Parietal lobe (tissue), 2 donors: ENCODE data around the gene CACNB4.

GRCh38 chr2:145037950-145038876 is 518.3 kb upstream of the ZEB2 start:
- RAMPAGE, long total RNA = no peak

DNA sequence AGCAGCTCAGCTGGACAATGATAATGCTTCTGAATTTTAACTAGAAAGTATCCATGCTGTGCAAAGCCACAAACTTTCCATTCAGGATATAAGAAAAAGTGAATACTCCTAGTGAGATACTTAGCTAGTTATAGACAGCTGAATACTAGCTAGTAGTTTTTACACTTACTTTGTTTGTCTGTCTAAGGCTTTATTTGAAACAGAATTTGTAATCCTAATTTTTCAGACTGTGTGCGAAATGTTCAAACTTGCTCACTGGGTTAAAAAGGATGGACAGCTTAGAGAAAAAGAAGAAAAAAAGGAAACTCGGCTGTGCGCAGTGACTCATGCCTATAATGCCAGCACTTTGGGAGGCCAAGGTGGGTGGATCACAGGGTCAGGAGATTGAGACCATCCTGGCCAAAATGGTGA is 987.1 kb upstream of the ACVR2A start:
- RAMPAGE, long total RNA = no peak

- RAMPAGE, long total RNA = no peak
Observed at GRCh38 chr2:147297688-147298386, 547.0 kb upstream of the ACVR2A start.

DNA sequence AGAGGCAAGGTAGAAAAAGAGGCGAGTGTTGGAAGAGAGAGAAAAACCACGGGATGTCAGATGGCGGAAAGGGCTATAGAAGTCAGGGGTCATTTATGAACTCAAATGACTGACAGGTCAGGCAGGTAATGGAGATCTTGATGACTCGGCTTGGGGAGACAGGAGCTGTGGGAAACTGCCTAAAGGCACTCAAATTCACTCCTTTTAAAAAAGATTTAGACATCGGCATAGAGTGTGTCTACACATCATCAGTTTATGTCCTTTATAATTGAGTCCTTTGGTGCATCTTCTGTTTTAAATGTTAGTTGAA is 197.4 kb upstream of the ACVR2A start:
- RAMPAGE, long total RNA = no peak

DNA sequence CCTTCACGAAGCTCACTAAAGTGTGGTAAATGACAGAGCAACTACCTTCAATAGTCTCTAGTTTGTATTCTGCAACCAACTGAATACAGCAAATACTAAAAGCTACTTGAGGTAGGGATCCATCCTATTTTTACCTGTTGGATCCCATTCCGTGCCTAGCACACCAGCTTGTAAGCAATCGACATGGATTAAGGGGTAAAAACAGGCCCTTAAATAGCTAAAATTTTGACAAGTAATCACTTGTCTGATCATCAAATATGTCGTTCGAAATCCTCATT is 1.5 kb upstream of the ACVR2A start:
- RAMPAGE, long total RNA = no peak

DNA sequence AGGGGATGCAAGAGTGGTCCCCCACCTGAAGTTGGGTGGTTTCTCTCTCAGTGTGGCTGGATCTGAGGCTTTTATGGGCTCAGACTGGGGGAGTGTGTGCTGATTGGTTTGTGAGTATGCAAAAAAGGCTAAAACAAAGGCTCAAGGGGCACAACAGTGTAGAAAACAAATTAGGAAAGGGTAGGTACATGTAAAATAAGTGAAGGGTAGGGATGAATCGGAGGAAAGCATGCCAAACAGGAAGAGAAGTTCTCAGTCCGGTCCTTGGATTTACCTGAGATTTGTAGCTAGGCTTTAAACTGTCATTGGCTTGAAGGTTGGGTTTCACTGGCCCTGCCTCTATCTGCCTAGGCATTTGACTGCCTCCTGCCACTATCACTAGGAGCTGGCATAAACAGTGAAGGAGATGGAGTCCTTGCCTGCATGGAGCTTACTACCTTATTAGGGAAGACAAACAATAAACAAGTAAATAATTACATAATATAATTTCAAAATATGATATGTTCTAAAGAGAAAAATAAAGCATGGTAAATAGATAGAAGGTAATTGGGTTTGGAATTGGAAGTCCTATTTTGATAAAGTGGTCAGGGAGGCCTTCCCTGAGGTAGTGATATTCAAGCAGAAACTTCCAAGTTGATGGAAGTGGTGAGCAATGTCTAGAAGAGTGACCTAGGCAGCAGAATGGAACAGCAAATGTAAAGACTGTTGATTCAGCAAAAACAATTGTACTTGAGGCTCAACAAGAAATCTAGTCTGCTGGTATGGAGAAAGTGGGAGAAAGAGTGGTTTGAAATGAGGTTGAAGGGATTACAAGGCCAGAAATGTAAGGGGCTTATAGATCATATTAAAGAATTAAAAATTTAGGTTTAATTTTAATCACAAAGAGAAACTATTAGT is 181.1 kb downstream of the MBD5 start:
- RAMPAGE, long total RNA = no peak

- RAMPAGE, long total RNA = no peak
Observed at GRCh38 chr2:148528188-148528566, 116.4 kb upstream of the EPC2 start.

DNA sequence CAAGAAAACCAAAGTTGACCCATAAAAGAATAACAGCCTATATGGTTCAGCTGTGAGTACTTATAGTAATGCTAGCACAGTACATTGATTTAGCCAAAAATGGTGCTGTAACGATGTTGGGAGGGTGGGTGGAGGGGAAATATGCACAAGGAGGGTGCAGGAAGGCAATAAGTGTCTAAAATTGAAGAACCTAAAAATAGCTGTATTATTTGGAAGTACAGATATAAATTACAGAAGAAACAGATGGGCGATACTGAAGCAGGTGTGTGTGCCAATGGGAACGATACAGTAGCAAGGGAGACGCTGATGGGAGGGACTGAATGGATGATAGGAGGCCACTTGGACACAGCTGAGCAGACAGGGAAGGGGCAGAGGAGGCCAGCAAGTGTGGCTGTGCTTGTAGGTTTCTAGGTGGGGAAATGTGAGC is 92.0 kb upstream of the EPC2 start:
- RAMPAGE, long total RNA = no peak

- RAMPAGE, long total RNA = no peak
Observed at GRCh38 chr2:148926302-148927671, 51.8 kb downstream of the KIF5C start.

- RAMPAGE, long total RNA = no peak
Observed at GRCh38 chr2:149000066-149000679, 38.3 kb upstream of the LYPD6B start.

- RAMPAGE, long total RNA = no peak
Observed at GRCh38 chr2:149365605-149365960, 35.2 kb downstream of the LYPD6 start.

DNA sequence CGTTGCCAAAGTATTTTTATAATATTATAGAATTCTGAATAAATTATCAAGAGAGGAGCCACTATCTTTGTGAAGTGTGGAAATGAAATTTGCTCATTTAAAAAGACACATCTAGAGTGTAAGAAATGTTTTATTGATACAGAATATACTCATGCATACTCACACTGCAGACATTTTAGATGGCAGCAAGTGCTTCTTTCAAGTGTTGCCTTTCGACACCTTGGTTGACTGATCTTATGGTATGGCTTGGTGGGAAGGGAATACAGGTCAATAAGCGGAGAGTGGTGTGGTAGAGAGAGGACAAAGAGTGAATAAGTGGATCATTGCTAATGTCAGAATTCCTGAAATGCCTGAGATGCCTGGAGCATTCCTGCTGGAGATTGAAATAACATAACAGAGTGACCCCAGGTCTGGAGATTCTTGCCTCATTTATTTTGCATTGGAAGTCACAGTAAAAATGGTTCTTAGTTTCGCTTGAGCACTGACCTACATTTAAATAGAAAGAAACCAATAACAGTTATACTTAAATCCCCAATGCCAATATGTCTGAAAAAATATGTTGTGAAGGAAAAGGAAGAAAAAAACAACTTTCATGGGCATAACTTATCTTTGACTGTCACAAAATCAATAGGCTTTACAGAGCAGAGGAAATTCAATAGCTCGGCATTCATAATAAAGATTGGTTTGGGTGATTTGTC is 76.6 kb downstream of the RND3 start:
- RAMPAGE, long total RNA = no peak

GRCh38 chr2:150424899-150425658 is 62.4 kb downstream of the RND3 start:
- RAMPAGE, long total RNA = no peak

- RAMPAGE, long total RNA = no peak
Observed at GRCh38 chr2:150469520-150470379, 17.7 kb downstream of the RND3 start.

DNA sequence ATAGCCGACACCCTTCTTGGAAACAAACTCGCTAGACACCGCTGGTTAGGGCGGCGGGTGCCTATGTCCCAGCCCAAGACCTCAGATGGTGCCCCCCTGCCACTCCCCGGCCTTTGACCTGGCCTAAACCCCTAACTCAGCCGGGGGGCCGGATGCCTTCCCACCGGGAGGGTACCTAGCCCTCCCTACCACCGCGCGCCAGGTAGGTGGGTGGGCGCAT is 1.9 kb downstream of the RND3 start:
- RAMPAGE, long total RNA = no peak

DNA sequence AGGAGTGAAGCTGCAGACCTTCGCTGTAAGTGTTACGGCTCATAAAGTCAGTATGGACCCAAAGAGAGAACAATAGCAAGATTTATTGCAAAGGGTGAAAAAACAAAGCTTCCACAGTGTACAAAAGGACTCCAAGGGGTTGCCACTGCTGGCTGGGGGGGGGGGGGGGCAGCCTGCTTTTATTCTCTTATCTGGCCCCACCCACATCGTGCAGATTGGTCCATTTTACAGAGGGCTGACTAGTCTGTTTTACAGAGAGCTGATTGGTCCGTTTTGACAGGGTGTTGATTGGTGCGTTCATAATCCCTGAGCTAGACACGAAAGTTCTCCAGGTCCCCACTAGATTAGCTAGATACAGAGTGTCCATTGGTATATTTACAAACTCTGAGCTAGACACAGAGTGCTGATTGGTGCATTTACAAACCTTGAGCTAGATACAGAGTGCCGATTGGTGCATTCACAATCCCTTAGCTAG is 54.1 kb upstream of the RND3 start:
- RAMPAGE, long total RNA = no peak

- RAMPAGE, long total RNA = no peak
Observed at GRCh38 chr2:151417488-151418886, 8.3 kb downstream of the RIF1 start.

GRCh38 chr2:151927844-151928189 is 99.6 kb upstream of the ARL5A start:
- RAMPAGE, long total RNA = no peak

DNA sequence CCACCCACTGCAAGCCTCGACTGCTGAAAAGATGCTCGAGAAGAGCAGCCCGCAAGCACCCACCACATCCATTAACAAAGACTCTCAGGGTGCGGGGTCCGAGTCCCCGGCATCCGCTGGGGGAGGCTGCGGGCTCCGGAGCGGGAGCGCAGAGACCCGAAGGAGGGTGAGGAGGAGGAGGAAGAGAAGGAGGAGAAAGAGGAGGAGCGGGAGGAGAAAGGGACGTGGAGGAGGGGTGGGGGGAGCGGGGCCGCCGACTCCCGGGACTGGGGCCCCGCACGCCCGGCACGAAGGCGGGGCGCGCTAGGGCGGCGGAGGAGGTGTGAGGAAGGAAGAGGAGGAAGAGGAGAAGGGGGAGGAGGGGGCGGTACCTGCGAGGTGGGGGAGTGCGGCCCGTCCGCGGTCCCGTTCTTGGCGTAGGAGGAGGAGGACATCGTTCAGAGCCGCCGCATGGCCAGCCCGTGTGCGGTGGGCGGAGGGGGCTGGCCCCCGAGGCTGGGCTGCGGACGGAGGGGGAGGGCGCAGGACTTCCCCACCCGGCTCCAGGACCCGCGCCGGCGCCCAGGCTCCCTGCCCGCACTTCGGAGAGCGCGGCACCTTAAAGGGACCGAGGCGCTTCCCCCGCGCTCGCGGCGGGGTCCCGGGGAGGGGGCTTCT is at the start of gene CACNB4:
Gene CACNB4, minus strand, starts transcription at position 467 of the 657 bp plus-strand sequence.
- RAMPAGE, long total RNA = no peak

- RAMPAGE, long total RNA = no peak
Observed at GRCh38 chr2:152389104-152390128, 54.4 kb downstream of the FMNL2 start.